ENCODE data around the genes PPBP, EREG, AREG, PARM1 and USO1.

- PRO-cap, 2 experiments, result no peak in any of the 2 experiments
- RAMPAGE, long total RNA, 4 experiments, result no peak in any of the 4 experiments
Observed at GRCh38 chr4:73884603-73884912, 15.4 kb downstream of the CXCL1 start.

DNA sequence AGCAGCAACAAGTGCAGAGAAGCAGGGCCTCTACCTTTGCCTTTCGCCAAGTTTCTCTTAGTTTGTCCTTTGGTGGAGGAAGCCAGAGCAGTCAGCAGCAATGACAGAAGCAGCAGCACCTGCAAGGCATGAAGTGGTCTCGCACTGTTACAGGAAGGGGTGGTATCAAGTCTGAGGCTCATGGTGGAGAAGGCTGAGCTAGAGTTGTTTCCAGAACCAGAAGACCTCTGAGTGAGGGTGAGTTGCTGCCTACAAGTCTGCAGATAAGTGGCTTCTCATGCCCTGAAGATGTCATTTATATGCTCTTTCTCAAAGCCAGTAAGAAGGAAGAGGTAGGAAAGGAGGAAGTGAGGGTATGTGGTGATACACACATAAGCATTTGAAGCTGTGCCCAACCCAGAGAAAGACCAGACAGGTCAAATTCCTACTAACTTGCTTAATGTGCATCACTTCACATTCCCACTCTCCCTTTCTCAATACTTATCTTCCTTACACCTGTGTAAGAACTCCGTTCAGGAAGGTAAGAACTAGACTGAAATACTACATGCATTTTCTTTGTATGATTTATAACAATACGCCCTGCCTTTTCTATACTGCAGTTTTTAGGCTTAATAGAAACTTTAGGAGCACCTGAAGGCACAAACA lies at the start of gene PPBP:
TSS of gene PPBP (minus strand) at position 269 of the 645 bp plus-strand sequence.
- PRO-cap, 2 experiments, result no peak in any of the 2 experiments
- RAMPAGE, long total RNA, 4 experiments, result start-site peak on the minus strand in 3 of 4 experiments, centred at positions 206 to 255 of the sequence, 10 to 115 reads per replicate

GRCh38 chr4:74097170-74098204 lies 1.5 kb downstream of the CXCL2 start:
- PRO-cap, 2 experiments, result no peak in any of the 2 experiments
- RAMPAGE, long total RNA, 4 experiments, result no peak in any of the 4 experiments

GRCh38 chr4:74364577-74365639 lies at the start of gene EREG:
TSS of gene EREG (plus strand) at chr4:74365145.
- PRO-cap, 2 experiments, result no peak in any of the 2 experiments
- RAMPAGE, long total RNA, 4 experiments, result start-site peak on the plus strand in 2 of 4 experiments, at chr4:74365013-74365302 at its widest, 11 to 16 reads per replicate

DNA sequence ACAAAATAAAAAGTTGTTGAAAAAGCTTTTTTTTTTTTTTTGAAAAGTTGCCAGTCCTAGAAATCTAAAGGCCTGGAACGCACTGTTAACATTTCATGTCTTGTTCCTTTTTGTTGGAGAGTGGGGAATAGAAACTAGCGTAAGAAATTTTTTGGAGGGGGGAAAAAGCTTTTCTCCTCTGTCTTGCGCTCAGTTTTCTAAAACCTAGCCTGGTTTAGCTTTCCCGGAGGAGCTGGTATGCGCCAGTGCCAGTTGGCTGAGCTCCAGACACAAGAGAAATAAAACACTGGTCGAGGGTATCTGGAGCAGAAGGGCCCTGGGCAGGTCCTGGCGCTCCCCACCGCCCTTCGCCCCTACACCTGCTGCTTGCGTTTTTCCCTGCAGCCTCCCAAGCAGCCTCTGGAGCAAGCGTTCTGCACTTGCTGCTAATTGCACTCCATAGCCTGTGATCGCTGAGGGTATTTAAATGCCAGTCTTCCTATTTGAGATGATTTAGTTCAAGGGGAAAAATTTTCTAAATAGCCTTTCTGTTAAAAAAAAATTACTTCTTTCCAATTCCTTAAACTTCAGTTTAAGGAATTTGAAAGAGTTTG lies 791 bp downstream of the EREG start:
- PRO-cap, 2 experiments, result no peak in any of the 2 experiments
- RAMPAGE, long total RNA, 4 experiments, result no peak in any of the 4 experiments

GRCh38 chr4:74395075-74395281 lies 30.0 kb downstream of the EREG start:
- PRO-cap, 2 experiments, result no peak in any of the 2 experiments
- RAMPAGE, long total RNA, 4 experiments, result no peak in any of the 4 experiments

GRCh38 chr4:74440193-74440693 lies 4.7 kb upstream of the AREG start:
- PRO-cap, 2 experiments, result no peak in any of the 2 experiments
- RAMPAGE, long total RNA, 4 experiments, result no peak in any of the 4 experiments

DNA sequence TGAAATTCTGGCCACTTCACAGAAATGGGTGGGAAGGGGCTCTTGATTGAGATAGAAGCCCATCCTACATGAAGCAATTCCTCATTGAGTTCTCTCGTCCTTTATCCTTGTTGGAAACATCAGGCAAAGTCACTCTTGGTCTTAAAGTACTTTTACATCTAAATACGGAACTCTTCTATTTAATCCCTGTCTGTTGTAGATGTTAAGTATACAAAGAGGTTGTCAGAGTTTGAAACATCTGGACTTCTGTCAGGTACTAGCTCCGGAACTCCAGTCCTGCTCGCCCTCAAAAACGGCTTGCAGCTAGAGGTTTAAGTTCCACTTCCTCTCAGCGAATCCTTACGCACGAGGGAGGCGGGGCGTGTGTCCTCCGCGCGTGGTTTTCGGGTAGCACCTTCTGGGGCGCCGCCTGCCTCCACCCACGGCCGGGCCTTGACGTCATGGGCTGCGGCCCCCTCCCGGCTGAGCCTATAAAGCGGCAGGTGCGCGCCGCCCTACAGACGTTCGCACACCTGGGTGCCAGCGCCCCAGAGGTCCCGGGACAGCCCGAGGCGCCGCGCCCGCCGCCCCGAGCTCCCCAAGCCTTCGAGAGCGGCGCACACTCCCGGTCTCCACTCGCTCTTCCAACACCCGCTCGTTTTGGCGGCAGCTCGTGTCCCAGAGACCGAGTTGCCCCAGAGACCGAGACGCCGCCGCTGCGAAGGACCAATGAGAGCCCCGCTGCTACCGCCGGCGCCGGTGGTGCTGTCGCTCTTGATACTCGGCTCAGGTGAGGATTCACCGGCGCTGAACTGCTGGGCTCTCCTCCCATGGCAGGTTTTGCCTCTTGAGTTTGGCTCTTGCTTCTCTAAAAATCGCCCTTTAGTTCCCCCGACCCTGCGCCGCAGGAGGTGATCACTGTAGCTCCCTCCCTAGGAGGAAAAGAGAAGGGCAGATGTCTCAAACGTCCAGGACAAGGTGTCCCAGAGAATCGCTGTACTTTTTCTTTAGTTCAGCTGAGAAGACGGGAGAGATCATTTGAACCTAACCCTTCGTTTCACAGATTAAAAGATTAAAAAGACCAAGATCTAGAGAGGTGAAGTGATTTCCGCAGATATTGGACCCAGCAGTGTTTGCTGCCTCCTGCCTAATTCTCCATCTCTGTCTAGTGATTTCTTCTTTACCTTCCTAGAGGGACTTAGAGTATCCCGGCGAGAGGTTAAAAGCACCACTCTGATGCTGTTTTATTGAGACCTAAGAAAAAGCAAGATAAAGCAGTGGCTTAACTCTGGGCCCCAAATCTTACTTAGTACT lies at the start of gene AREG:
TSS of gene AREG (plus strand) at position 499 of the 1,293 bp plus-strand sequence.
- PRO-cap, 2 experiments, result peak in 2 of 2 experiments; most common plus-strand start position 499 of the sequence (in 2); most common minus-strand start position 299 of the sequence (in 1)
- RAMPAGE, long total RNA, 4 experiments, result start-site peak on the plus strand in 4 of 4 experiments, centred at positions 475 to 655 of the sequence, 26 to 509 reads per replicate

- PRO-cap, 2 experiments, result no peak in any of the 2 experiments
- RAMPAGE, long total RNA, 4 experiments, result no peak in any of the 4 experiments
Observed at GRCh38 chr4:74539592-74539791, 94.6 kb downstream of the AREG start.

DNA sequence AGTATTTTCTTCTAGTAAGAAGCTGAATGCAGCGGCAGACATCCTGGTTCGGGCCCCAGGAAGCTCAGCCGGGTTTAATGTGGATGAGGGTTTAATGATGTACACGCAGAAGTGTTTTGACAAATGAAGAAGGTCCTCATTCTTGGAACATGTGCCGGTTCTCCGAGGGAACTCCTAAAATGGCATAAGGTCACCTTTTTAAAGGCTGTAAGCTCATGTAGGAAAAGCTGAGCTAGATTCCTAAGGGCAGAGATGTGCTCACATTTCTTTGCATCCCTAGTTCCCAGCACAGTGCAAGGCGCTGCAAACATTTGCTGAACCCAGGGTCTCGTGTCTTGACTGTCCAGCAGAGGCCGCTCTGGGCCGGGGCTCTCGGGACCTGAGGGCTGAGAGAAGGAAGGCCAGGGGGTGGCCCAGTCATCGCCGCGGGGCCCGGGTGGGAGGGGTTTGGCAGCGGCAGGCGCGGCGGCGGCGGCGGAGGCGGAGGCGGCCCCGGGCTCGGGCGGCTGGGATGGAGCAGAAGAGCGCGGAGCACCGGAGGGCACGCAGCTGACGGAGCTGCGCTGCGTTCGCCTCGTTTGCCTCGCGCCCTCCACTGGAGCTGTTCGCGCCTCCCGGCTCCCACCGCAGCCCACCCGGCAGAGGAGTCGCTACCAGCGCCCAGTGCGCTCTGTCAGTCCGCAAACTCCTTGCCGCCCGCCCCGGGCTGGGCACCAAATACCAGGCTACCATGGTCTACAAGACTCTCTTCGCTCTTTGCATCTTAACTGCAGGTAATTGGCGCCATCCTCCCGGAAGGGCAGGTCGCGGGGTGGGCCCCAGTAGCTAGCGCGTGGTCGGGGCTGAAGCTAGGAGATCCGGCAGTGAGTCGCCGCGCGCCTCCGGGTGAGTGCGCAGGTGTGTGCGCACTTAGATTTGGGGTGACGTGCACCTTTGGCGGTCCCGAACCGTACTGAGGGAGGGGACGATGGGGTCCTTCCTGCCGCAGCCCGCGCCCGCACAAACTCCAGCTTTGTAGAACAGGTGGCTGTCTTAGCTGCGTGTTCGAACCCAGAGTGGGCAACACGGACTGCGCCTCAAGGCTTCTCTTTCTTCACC lies at the start of gene PARM1:
TSS of gene PARM1 (plus strand) at position 519 of the 1,098 bp plus-strand sequence.
- PRO-cap, 2 experiments, result peak in 2 of 2 experiments; most common plus-strand start position 519 of the sequence (in 2)
- RAMPAGE, long total RNA, 4 experiments, result start-site peak on the plus strand in 4 of 4 experiments, centred at positions 502 to 532 of the sequence, 303 to 5,394 reads per replicate

DNA sequence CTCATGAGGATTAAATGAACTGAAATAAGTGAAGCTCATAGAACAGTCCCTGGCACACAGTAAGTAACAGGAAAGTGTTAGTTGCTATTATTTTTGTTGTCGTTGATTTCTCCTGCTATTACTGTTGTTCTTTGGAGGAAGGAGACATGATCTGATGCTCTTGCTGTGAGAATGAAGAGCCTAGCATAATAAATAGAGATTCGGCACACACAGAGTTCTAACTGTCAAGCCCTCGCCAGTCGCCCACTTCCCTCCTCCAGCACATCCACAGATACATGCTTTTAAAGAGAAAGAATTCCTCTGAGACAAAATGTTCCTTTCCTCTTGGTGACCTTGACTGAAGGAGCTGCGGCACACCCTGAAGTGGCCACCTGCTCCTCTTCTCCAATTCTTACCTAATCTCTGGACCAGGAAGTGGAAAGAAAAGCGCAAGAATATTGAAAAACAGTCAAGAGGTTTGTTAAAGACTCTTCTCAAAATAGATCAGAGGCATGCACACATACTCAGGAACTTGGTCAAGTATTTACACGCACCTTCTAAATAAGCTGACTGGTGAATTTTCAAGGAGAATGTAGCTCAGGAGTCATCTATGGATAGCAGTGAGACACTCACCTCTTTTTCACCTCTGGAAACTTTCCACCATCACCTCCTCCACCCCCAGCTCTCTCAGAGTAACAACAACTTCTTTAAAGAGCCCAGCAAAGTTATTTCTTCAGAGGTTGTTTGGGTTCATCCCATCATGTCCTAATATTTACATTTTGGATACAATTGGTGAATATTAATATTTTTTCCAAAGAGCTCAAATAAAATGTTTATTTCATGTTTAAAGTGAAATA lies 95.4 kb downstream of the PARM1 start:
- PRO-cap, 2 experiments, result no peak in any of the 2 experiments
- RAMPAGE, long total RNA, 4 experiments, result no peak in any of the 4 experiments

GRCh38 chr4:75030638-75031099 lies 97.8 kb downstream of the PARM1 start:
- PRO-cap, 2 experiments, result no peak in any of the 2 experiments
- RAMPAGE, long total RNA, 4 experiments, result no peak in any of the 4 experiments

- PRO-cap, 2 experiments, result no peak in any of the 2 experiments
- RAMPAGE, long total RNA, 4 experiments, result no peak in any of the 4 experiments
Observed at GRCh38 chr4:75180724-75181918, 248.2 kb downstream of the PARM1 start.

GRCh38 chr4:75328009-75328704 lies 186.0 kb downstream of the RCHY1 start:
- PRO-cap, 2 experiments, result no peak in any of the 2 experiments
- RAMPAGE, long total RNA, 4 experiments, result no peak in any of the 4 experiments

DNA sequence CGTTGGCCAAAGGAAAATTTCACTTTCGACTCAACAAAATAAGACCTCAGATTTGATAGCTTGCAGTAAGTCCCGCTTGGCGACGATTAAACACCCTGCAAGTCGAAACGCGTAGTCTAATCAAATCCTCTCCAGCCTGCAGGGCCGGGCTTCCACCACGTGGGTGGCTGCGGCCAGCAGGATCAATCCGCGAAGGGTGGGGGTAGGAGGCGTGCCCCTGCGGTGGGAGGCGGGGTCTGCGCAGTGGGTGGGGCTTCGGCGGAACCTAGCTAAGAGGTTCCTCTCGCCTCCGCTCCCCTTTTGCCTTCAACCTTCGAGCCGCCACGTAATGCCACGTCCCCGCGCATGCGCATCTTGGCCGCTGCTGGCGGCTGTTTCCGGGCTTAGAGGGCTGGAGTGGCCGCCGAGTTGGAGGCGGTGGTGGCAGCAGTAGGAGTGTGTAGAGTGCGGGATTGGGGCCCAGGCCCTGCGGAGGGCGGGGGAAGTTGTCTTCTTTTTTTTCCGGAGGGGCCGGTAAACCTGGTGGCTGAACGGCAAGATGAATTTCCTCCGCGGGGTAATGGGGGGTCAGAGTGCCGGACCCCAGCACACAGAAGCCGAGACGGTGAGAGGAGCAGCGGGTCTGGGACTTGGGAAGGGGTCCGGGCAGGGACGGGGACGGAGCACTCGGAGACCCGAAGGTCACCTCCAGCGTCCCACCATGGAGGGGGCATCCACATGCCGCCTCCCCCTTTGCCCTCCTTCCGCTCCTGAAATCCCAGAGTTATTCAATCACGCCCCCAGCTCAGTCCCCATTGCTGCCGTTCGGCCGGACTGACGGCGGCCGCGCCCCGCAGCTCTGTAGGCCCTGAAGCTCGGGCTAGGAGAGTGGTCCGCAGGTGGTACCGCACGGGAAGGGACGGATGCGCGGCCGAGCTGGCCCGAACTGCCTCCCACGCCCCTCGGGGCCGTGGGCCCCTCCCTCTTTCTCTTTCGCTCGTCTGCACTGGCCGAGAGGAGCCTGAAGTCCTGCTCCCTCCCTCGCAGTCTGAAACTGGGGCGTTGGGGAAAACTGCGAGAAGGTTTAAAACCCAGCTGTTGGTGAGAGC lies at the start of gene USO1:
TSS of gene USO1 (plus strand) at position 296 of the 1,088 bp plus-strand sequence.
- PRO-cap, 2 experiments, result peak in 2 of 2 experiments; most common plus-strand start position 386 of the sequence (in 2); most common minus-strand start position 92 of the sequence (in 2)
- RAMPAGE, long total RNA, 4 experiments, result start-site peak on the plus strand in 4 of 4 experiments, centred at positions 352 to 385 of the sequence, 190 to 1,266 reads per replicate; start-site peak on the minus strand in 2 of 4 experiments, centred at positions 117 to 132 of the sequence, 17 to 42 reads per replicate

DNA sequence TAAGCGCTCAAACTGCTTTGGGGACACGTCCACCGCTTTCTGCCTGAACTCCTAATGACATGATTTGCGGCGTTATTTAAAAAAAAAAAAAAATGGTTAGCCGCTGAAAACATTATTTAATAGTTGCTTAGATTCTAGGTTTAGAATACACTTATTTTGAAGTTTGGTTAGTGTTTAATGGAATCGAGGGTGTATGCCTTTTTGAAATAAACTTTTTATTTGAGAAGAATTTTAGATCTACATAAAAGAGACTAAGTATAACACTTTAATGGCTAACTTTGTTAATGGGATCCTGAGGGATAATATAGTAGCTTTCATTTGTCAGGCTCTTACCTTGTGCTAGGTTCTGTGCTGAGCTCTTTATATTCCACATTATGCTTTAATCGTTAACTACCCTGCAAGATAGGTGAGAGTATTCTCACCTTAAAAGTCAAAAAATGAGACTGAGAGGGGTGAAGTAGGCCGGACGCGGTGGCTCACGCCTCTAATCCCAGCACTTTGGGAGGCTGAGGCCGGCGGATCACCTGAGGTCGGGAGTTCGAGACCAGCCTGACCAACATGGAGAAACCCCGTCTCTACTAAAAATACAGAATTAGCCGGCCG lies 1.3 kb downstream of the USO1 start:
- PRO-cap, 2 experiments, result no peak in any of the 2 experiments
- RAMPAGE, long total RNA, 4 experiments, result no peak in any of the 4 experiments

- PRO-cap, 2 experiments, result no peak in any of the 2 experiments
- RAMPAGE, long total RNA, 4 experiments, result start-site peak on the minus strand in 1 of 4 experiments, at chr4:76234493-76234540 at its widest, 28 reads per replicate
Observed at GRCh38 chr4:76234213-76234851, 17.2 kb upstream of the FAM47E start.

DNA sequence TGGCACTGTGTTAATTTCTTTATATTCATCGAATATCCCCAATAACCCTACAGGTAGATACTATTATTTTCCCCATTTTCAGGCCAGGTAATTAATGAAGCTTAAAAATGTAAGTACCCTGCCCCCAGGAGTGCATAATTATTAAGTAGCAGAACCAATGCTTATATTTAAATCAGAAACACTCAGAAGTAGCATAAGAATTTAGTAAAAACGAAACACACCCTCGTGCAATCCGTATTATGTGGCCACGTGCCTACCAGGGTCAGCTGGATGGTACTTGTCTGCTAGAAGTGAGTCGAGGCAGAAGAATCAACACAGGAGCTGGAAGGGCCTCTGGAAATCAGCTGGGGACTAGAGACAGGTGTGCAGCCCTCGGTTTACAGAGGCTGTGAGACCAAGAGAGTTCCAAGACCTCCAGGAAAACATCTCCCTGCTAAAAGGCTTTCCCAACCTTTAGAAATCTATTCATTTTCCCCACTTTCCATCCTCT lies 589 bp upstream of the FAM47E start:
- PRO-cap, 2 experiments, result no peak in any of the 2 experiments
- RAMPAGE, long total RNA, 4 experiments, result no peak in any of the 4 experiments

DNA sequence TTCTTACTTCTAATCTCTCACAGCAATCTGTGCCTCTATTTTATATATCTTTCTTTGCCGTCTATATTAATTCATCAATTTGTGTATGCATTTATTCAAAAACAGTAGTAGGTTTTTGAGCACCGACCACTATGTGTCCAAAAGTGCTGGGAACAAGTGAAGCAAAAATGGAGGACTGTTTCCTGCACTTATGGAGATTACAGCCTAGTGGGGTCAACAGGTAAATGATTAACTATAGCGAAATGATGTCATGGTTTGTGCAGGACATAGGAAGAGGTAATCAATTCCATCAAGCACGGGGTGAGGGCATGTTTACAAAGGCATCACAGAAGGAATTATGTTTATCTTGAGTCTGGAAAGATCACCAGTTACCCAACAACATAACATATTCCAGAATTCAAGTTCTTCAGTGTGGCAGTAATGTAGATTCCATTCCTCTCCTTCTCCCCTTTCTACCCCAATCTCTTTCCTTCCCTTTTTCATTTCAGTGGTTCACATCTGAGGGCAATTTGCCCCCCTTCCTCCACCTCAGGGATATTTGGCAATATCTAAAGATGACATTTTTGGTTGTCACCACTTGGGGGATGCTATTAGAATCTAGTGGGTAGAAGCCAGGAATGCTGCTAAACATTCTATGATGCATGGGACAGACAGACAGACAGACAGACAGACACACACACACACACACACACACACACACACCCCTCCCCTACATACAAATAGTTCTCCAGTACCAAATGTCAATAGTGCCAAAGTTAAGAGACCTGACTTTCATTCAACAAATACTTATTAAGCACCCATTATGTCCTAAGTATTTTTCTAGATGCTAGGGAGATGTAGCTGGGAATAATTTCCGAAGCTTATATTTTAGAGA lies 24.1 kb downstream of the FAM47E start:
- PRO-cap, 2 experiments, result no peak in any of the 2 experiments
- RAMPAGE, long total RNA, 4 experiments, result no peak in any of the 4 experiments

- PRO-cap, 2 experiments, result peak in 1 of 2 experiments; most common minus-strand start chr4:76307237 (in 1)
- RAMPAGE, long total RNA, 4 experiments, result no peak in any of the 4 experiments
Observed at GRCh38 chr4:76307110-76307365, 505 bp downstream of the STBD1 start.